Tibial nerve (tissue), 3 donors: Measurements from ENCODE around the genes DPY19L2 and LEMD3.

GRCh38 chr12:63667831-63668865 lies at the start of gene DPY19L2:
DPY19L2 (minus strand) TSS chr12:63668493.
- PRO-cap = bidirectional peak, plus-strand start at chr12:63668756, minus-strand start at chr12:63668637; bidirectional peak, plus-strand start at chr12:63668941, minus-strand start at chr12:63668805
- RAMPAGE, long total RNA, 3 experiments = start-site peak on the minus strand in 3 of 3 experiments, at chr12:63668443-63668527 at its widest, 43 to 90 reads per replicate

GRCh38 chr12:63811295-63811822 lies 31.6 kb downstream of the RXYLT1 start:
- PRO-cap = no peak
- RAMPAGE, long total RNA, 3 experiments = no peak in any of the 3 experiments

DNA sequence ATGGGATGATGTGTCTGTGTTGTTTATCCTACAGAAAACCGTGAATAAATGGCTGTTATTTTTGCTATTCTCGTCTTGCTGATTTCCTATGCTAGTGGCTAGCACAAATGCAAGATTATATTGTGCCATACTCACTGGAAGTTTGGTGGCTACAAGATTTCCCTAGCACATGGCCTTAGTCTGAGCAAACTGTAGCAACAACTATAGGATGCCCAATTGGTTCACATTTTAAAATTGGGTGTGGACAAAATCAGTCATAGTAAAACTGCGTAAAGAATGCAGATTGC lies 73.3 kb downstream of the SRGAP1 start:
- PRO-cap = no peak
- RAMPAGE, long total RNA, 3 experiments = no peak in any of the 3 experiments

- PRO-cap = no peak
- RAMPAGE, long total RNA, 3 experiments = no peak in any of the 3 experiments
Observed at GRCh38 chr12:64419472-64420692, 15.7 kb downstream of the XPOT start.

GRCh38 chr12:64543115-64543526 lies 67.2 kb upstream of the RASSF3 start:
- PRO-cap = no peak
- RAMPAGE, long total RNA, 3 experiments = no peak in any of the 3 experiments

DNA sequence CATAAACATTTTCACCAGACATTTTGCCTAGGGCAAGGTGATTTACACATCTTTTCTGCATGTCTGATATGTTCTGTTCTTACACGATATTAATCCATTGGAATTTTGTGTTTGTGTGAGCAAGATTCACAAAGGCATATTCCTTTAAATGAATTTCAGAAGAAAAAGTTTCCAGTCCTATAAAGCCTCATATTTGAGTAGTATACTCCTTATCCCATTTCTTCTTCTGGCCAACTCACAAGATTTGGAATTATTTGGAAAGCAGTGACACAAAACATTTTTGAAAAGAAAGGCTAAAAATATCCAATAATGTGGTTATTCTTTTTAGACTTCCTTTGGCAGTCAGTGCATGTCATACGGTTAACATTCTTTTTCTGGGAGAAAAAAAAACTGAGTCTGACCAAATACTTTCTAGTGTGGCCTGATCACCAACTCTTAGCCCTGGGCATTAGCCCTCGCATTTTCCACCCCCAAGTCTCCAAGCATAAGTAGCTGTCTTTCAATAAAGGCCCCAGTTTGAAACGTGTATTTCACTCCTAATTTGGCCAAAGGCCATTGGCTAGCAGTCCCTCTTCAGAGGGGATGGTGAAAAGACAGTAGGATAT lies 5.8 kb downstream of the RASSF3 start:
- PRO-cap = no peak
- RAMPAGE, long total RNA, 3 experiments = no peak in any of the 3 experiments

DNA sequence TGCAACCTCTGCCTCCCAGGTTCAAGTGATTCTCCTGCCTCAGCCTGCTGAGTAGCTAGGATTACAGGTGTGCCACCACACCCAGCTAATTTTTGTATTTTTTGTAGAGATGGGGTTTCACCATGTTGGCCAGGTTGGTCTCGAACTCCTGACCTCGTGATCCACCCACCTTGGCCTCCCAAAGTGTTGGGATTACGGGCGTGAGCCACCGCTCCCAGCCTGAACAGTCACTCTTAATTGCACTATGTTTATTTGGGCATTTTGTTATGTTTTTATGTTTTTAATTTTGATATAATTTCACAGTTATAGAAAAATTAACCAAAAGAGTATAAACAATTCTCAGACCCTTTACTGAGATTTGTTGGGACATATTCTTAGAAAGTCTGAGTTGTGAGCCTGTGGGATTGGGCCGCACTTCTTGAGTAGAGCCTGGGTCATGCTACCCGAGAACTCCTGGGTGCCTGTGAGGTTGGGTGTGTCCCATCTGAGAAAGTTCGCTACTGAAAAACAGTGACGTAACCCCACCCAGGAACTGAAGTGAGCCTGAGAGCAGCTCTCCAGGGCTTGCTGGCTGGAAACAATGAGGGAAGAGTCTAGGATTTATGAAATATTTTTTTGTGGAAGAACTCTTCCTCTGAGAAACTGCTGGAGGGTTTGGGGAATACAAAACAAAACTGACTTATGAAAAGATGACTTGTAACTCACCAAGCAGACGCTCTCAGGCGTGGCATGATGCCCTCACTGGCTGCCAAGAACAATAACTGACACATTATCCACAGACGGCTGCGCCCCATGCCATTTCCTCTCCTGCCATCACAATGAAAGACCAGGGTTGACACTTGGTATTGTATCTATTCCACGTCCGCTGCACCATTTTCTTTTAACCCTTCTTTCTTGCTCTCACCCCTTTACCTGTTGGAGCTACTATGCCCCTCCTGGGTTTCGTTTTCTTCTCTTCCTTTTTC lies 69.1 kb downstream of the RASSF3 start:
- PRO-cap = no peak
- RAMPAGE, long total RNA, 3 experiments = no peak in any of the 3 experiments

- PRO-cap = bidirectional peak, plus-strand start at chr12:65169583, minus-strand start at chr12:65169485
- RAMPAGE, long total RNA, 3 experiments = start-site peak on the plus strand in 1 of 3 experiments, at chr12:65169583-65169588 at its widest, 38 reads per replicate
Observed at GRCh38 chr12:65168862-65169853, at the start of gene LEMD3. LEMD3 (plus strand) TSS chr12:65169583.

DNA sequence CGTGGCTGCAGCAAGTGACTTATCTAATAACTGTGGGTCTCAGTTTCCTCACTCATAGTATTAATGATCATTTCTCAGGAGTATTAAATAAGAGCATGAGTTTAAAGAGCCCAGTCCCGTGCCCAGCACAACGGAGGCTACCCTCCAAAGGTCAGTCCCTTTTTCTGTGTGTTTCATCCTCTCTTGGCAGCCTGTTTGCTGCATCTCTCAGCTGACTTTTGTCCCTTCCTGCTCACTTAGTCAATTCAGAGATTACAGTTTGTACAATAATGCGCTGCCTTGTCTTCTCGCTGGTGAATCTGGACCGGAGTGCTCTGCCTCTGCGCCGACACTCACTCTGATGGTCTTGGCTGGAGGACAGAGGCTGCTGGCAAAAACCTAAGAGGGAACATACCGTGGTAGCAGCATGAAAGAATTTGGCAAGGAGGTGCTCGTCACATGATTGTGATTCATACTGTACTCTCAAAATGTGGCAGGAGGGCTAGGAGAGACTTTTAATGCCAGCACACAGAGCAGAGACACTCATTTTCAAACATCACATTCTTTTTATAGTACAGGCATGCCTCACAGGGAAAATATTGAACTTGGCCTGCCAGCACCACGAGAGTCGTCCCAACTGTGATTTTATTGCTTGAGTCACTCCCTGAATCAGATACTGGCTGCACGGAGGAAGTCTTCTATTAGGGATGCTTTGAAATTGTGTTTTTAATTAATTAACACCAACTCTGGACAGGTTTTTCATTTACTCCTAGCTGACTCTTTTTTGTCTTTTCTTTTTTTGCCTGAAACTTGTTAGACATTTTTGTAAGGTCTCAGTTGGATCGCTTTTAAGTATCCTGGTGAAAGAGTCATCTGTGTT lies 67.7 kb downstream of the HMGA2 start:
- PRO-cap = no peak
- RAMPAGE, long total RNA, 3 experiments = no peak in any of the 3 experiments

DNA sequence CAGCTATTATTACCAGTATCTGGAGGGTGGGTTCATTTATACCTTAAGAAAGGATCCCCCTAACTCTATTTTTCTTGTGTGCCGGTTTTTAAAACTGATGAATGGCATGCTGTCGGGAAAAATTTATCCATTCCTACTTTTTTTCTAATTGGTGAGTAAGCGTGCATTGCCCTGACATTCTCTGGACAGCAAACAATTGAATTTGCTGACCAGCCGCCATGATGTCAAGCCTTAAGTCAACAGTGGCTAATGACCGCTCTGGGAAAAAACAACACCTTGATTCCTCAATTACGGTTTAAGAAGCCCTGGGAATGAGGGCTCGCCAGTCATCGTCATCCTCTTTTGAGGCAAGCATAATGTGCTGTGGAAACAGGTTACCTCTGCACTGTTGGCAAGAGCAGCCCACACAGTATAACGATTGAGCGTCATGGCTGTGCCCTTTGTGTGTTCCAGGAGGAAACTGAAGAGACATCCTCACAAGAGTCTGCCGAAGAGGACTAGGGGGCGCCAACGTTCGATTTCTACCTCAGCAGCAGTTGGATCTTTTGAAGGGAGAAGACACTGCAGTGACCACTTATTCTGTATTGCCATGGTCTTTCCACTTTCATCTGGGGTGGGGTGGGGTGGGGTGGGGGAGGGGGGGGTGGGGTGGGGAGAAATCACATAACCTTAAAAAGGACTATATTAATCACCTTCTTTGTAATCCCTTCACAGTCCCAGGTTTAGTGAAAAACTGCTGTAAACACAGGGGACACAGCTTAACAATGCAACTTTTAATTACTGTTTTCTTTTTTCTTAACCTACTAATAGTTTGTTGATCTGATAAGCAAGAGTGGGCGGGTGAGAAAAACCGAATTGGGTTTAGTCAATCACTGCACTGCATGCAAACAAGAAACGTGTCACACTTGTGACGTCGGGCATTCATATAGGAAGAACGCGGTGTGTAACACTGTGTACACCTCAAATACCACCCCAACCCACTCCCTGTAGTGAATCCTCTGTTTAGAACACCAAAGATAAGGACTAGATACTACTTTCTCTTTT lies 138.8 kb downstream of the HMGA2 start:
- PRO-cap = no peak
- RAMPAGE, long total RNA, 3 experiments = no peak in any of the 3 experiments

GRCh38 chr12:66128717-66129247 lies 1.8 kb downstream of the LLPH start:
- PRO-cap = no peak
- RAMPAGE, long total RNA, 3 experiments = no peak in any of the 3 experiments

DNA sequence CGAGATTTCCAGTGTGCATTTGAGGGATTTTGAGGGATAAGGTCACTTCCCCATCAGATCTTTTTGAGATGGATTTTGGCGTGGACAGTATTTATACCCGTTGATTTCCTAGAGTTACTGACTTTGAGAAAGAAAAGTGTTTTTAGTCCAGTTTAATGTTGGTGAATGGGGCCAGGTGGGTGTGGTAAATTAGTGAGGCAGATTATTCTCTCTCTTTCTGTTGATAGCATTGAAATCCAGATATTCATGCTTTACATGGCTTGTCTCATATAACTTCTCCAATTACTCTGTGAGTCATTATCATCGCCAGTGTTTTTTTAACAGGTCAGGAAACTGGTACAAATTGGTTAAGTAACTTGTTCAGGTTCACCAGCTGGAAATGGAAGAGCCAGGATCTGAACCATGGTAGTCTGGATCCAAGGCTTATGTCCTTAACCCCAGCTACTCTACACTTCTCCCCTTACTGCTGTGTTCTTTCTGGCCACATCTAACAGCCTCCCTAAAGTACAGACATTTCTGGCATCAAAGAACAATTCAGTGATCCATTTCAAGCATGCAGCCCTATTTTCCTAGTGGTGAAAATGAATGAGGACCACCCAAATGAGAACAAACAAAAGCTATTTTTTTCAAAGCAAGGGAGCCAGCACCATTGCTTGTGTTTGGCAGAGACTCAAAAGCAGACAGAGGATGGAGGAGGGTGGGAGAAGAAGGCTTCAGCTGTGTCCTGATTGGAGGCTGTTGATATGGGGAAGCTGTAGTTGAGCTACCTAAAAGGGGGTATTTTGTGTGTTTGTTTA lies 1.6 kb downstream of the IRAK3 start:
- PRO-cap = no peak
- RAMPAGE, long total RNA, 3 experiments = no peak in any of the 3 experiments

DNA sequence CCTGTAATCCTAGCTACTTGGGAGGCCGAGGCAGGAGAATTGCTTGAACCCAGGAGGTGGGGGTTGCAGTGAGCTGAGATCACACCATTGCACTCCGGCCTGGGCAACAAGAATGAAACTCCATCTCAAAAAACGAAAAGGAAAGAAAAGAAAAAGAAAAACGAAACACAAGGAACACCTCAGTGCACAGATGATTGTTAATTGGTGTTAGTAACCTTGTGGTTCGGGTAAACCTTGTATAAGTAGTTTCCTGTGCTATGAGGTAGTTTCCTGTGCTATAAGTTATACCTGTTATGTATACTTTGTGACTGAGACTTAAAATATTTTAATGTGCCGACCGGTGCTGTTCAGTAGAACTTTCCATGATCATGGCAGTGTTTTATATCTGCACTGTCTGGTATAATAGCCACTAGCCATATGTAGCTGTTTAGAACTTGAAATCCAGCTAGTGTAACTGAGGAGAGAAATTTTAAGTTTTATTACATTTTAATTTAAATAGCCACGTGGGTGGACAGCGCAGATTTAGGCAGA lies 1.3 kb downstream of the HELB start:
- PRO-cap = no peak
- RAMPAGE, long total RNA, 3 experiments = no peak in any of the 3 experiments

DNA sequence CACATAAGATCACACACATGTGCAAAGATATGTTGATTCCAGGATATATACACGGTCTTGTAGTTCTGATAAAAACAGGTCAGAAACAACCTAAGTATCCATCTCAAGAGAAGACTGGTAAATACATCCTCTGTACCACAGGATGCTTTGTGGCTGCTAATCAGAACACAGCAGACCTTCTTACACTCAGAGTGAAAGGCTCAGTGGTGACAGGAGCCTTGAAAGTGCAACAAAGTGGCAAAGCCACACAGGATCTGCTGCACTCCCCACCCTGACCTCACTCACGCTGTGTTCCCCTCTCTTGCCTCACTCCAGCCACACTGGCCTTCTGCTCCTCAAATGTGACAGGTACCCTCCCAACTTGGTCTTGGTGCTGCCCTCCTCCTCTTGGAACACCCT lies 98.1 kb upstream of the GRIP1 start:
- PRO-cap = no peak
- RAMPAGE, long total RNA, 3 experiments = no peak in any of the 3 experiments

DNA sequence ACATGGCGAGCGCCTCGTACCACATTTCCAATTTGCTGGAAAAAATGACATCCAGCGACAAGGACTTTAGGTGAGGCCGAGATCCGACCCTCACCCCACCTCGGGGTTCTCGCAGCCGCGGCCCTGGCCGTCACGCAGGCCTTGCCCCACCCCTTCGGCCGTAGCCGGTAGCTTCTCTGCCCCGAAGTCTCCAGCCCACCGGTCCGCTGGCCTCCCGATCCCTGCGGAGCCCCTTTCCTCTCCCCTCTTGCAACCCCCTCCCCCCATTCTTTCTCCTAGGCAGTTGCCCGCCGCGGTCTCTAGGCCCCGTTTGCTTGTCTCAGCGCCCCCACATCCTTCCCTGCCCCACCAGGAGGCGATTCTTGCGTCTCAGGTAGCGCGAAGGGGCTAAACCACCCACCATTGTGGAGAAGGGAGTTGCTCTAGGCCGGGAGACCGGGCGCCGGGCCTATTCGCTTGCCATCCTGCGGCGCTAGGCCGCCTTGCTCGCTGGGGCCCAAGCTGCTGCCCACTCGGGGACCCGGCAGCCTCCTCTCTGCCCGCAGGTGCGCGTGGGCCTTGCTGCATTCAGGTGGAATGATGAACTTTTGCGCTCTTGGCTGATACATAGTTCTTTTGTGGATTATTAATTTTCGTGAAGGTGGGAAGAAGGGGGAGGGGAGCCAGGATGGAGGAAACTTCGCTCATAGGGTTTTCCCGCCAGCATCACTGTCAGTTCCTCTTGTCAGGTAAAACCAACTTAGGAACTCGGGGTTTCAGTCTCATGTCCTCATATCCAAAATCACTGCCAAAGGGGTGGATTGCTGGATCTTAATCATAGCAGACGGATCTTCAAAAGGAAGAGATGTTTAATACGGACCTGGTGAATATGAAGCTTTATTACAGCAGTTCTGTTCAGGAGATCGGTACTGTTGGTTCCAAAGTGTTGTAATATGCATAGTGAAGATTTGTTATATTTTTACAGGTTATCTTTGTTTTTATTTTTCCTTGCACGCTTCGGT lies 858 bp downstream of the CAND1 start:
- PRO-cap = no peak
- RAMPAGE, long total RNA, 3 experiments = no peak in any of the 3 experiments

DNA sequence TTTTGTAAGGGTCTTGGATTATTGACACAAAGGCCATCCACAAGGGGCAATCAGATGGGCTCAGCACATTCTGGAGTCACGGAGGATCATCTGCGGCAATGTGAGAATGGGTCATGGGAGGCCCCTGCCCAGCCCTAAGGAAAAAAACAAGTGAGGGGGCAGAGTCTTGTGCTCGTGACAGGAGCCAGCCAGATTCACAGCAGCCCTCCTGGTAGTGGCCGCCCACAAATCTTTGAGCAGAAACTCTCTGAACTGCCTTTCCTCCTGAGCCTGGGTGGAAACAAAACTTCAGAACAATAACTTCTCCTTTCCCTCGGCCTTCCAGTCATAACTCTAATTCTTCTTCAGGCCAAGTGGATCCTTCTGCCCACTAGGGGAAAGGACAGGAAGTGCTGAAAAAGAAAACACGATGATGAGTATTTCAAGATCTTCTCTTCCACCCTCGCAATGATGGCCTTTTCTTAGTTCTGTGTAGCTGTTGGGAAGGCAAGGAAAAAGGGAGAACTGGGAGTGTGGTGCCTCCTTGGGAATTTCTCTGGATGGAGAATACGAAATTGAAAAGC lies 188.6 kb downstream of the CAND1 start:
- PRO-cap = no peak
- RAMPAGE, long total RNA, 3 experiments = no peak in any of the 3 experiments

DNA sequence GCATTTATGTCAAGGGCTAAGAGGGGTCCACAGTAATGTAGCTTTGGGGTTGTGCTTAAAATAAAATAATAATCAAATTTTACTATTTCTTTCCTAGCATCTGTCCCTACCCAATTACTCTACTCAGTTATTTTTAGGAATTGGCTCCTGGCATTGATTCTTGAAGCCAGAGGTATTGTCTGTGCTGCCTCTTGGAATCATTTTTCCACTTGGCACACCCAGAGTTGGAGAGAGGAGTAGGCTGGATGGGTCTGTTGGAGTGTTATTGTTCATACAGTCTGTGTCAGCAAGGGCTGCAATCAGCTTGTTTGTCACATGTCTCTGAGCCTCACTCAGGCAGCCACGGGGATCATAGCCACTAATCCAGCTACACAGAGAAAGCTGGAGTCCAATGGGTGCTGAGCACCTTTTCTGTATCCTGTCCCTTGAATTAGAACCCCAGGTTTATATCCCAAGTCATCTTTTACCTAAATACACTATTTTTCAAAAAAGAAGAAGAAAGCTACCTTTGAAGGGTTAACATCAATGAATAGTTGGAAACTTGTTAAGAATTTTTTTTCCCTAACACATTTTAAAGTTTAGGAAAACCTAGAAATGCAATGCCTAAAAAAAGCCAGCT lies 176.0 kb upstream of the DYRK2 start:
- PRO-cap = no peak
- RAMPAGE, long total RNA, 3 experiments = no peak in any of the 3 experiments

DNA sequence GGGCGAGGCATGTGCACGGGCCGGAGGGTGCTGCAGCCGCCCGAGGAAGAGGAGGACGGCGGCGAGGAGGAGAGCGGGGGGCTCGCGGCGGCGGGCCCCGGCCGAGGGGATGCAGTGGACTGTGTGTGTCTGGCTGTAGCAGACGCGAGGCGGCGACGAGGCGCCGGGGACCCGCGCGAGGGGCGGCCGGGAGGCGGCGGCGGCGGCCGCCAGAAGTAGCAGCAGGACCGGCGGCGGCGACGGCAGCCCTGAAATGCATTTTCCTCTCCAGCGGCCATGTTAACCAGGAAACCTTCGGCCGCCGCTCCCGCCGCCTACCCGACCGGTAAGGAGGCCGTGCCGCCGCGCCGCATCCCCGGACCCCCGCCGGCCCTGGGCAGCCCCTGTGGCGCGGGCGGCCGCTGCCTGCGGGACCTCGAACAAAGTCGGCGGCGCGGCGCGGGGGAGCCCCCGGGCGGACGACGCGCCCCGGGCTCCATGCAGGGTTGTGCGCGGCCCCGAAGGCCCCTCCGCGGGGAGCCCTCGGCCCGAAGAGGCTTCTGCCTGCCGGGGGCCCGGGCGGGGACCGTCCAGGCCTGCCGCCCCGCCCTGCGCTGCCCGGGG lies 414 bp downstream of the DYRK2 start:
- PRO-cap = unidirectional peak, minus-strand start at position 254 of the sequence
- RAMPAGE, long total RNA, 3 experiments = no peak in any of the 3 experiments

DNA sequence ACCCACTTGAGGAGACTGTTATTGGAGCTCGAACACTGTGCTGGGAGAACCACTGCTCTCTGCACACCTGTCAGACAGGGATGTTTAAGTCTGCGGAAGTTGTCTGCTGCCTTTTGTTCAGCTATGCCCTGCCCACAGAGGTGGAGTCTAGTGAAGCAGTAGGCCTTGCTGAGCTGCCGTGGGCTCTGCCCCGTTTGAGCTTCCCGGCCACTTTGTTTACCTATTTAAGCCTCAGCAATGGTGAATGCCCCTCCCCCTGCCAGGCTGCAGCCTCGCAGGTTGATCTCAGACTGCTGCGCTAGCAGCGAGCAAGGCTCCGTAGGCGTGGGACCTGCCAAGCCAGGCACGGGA lies 143.5 kb downstream of the DYRK2 start:
- PRO-cap = no peak
- RAMPAGE, long total RNA, 3 experiments = no peak in any of the 3 experiments

DNA sequence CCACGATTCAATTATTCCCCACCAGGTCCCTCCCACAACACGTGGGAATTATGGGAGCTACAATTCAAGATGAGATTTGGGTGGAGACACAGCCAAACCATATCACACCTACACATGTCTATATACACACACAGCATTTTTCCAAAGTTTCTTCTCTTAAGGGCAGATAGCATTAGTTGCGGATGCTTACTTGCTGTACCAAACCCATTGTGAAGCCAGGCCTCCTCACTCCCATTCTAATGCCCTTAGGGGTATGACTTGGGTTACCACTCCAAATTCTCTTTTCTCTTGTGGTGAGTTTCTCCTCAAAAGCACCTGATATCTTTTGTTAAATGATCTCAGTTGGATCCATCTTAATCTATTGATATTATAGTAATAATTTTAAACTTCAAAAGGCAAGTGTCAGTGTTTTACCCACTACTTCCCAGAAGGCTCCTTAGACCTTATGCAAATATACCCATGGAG lies 104.0 kb upstream of the RAP1B start:
- PRO-cap = no peak
- RAMPAGE, long total RNA, 3 experiments = no peak in any of the 3 experiments